Endometrial microvascular endothelial cells (primary cell): ENCODE measurements around a stretch of chr14.

DNA sequence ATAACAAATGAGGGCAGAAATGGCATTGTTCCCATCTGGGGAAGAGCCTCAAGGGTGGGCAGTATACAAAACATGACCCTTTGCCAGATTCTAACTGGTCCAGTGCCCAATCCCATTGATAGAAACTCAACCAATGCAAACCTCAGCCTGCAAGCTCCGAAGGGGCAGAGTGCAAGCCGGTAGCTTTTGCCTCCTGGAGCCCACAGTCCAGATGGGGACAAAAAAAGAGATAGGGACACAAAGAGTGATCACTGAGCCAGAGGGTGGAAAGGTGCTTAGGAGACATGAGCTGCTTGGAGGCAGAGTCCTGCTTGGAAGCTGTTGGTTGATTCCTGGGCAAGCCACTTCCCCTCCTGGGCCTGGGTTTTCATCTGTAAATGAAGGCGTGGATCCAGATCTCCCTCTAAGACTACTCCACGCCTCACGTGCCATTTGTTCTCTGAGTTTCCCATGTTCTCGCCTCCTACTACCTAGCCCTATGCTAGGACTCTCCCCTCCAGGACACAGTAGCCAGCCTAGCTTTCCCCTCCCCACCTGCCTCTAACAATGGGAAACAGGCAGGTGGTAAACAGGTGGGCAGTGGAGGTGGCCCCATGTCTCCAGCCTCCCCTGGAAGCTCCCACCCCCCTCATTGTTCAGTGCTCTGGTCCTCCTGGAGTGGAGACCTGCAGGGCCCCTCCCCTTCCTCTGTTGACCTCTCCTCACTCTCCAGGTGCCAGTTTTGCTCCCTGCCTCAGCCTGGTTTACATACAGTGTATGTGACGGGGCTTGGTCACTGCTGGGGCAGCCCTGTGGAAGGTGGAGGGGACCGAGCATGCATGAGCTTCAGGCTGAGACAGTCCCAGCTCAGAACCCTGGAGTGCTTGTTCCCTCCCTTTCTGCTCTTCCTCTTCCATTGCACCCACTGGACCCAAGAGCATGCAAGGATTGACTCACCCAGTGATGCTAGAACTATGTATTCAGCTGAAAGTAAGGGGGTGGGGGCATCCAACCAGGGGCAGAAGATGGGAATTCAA, 3.8 kb downstream of the SERPINA3 start:
- RAMPAGE, long total RNA, result no peak

DNA sequence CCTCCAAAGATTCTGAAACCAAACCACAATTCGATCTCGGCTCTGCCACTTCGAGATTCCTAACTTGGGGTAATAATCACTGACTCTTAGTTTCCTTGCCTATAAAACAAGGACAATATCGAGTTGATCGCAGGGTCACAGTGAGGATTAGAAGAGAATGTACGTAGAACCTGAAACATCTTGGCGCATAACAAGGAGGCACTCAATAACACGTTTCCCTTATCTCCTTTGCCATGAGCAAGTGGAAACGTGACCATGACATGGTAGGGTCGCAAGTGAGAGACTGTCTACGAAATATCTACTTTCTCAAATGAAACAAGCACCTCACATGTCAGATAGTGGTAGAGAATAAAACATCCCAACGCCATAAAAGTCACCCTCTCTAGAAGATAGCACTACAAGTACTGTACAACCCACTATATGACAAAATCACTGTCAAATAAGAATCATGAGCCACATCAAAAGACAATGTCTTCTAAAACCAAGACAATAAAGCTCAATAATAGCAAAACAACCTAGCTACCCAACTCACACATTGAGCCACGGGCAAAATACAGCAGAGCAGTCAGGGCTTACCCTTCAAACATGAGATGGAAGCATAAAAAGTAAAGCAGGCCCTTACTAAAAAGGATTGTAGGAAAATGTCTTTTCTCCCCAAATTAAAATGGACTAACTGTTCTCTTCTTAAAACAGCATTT, 2.1 kb downstream of the DICER1 start:
- RAMPAGE, long total RNA, result no peak

DNA sequence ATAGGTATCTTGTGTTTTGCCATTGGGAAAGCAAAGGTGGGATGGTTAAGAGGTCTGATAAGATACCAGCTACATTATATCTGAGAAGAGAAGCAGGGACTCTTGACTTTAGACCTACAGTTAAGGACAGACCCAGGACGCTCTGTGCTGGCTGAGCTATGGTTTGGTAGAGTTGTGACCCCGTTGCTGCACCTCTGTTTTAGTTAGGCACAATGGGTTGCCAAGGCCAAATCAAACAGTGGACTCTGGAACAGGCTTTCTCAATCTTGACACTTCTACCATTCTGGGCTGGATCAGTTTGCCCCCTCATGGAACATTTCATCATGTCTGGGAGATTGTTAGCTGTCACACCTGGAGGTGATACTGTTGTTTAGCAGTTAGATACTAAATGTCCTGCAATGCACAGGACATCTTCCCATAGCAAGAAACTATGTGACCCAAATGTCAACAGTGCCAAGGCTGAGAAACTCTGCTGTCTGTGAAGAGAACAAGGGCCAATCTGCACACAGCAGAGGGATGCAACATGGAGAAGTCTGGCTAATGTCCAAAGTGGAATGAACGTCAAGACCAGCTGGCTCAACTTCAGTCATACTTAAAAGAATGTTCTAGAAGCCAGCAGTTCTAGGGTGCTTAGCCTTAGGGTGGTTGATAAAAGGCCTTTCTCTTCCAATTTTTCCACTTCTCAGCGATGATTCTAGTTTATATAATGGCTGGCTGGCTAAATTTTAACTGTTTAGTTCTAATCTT, 65.6 kb upstream of the DICER1 start:
- RAMPAGE, long total RNA, result no peak

DNA sequence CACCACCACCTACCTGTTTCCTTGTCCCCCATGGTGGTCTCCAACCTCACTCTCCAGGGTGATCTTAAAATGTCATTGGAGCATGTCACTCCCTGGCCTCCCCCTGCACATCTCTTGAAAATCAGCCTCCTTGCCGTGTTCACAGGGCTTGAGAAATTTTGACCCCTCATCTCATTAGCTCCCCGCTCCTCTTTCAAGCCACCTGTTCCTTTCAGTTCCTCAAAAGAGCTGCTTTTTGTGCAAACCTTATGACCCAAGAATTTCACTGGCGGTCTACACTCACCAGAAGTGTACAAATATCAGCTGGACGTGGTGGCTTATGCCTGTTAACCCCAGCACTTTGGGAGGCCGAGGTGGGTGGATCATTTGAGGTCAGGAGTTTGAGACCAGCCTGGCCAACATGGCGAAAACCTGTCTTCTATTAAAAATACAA, 8.1 kb upstream of the CLMN start:
- RAMPAGE, long total RNA, result no peak

- RAMPAGE, long total RNA, result no peak
These were observed 20.5 kb upstream of the CLMN start for GRCh38 chr14:95340047-95340705.

DNA sequence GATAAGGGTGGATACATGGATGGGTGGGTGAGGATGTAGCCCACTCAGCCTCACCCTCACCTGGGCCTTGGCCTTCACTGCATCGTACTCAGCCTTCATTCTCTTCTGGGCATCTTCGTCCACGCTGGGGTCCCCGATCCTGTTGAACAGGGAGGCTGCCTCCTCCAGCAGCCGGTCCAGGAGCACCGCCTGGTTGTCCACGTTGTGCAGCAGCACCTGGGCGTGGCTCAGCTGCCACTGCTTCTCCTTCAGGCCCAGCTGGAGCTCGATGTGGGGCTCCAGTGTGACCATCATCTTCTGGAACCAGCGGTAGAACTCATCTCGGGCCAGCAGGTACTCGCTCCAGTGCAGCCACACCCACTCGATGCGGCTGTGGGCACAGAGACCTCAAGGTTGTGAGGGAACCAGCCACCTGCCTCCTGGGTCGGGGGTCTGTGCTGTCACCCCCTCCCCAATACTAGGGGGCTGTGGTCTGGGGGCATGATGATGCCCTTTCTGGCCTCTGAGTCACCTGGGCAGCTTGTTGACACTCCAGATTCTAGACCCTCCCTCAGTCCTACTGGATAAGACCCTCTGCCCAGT, 50.5 kb downstream of the SYNE3 start:
- RAMPAGE, long total RNA, result no peak

- RAMPAGE, long total RNA, result no peak
These were observed 19.0 kb downstream of the SYNE3 start for GRCh38 chr14:95497549-95497748.

GRCh38 chr14:95557334-95557676, 22.5 kb downstream of the GLRX5 start:
- RAMPAGE, long total RNA, result no peak

GRCh38 chr14:96095629-96096385, 56.6 kb downstream of the C14orf132 start:
- RAMPAGE, long total RNA, result no peak

- RAMPAGE, long total RNA, result no peak
These were observed 15.2 kb upstream of the BDKRB2 start for GRCh38 chr14:96189313-96189941.

DNA sequence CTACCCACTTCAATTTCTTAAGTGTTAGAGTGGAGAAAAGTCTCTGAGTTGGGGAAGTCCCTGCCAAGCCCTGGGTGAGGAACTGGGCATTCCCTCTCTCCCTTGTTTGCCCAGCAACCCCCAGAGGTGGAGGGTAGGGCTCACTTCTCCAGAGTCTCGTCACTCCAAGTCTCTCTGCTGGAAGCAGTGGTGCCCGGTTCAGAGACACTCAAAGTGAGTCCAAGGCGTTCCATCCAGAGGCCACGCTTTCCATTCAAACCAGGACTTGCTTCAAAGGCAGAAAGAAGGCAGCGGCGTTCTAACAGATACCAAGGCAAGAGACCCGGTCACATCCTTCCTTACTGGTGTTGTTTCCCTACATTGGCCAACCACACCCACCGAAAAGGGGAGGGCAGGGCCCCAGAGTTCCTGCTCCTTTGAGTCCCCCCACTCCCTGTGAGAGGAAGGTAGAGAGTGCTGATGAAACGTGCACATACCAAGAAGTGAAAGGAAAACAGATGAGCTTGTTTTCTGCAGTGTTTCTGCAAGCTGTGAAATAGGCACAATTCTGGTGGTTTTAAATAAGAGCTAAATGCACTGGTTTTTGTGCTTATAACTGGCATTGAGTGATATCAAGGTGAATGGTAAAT, 6.0 kb upstream of the BDKRB2 start:
- RAMPAGE, long total RNA, result no peak

GRCh38 chr14:96282189-96282814, 26.3 kb downstream of the BDKRB1 start:
- RAMPAGE, long total RNA, result no peak

- RAMPAGE, long total RNA, result no peak
These were observed 1.3 kb downstream of the ATG2B start for GRCh38 chr14:96361714-96362381.

DNA sequence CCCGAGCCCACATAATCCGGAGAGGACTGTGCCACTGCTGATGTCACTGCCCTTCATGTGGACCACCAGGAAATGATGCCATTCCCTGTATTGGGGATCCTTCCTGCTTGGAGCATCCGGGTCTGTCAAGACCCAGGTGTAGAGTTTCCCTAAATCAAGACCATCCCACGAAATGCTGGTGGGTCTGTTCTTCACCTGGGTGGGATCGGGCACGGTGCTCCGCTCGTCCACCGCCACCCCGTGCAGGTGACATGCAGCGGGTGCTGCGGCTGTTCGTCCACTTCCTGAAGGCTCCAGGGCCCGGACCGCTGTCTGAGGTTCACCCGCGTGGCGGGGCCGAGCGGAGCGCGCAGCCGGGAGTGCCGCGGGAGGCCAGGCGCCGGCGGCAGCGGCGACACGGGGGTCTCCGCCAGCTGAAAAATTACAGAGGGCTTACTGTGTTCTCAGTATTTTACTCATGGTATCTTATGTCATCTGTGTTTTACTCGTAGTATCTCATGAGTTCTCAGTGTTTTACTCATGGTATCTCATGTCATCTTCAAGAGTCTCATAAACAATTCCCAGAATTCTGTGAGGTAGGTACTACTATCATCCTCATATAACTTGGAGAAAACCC, 32.1 kb downstream of the AK7 start:
- RAMPAGE, long total RNA, result no peak

GRCh38 chr14:96461914-96462672, 40.1 kb upstream of the PAPOLA start:
- RAMPAGE, long total RNA, result no peak

DNA sequence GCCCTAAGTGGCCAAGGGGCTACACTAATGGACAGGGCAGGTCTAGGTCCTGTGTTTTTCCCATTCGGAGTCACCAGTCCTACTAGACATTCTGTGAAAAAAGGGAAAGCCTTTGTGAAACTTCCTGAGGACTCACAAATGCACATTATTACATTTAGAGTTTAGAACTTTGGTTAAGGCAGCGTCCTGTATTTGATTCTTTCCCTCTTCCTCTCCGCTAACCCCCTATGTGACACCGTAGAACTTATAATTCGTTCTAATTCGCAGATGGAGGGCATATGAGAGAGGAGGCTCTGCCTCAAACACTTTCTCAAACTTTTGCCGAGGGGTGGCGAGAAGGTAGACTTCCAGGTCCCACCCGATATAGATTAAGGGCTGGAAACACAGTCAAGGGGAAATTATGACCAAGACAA, 1.0 kb upstream of the PAPOLA start:
- RAMPAGE, long total RNA, result no peak

DNA sequence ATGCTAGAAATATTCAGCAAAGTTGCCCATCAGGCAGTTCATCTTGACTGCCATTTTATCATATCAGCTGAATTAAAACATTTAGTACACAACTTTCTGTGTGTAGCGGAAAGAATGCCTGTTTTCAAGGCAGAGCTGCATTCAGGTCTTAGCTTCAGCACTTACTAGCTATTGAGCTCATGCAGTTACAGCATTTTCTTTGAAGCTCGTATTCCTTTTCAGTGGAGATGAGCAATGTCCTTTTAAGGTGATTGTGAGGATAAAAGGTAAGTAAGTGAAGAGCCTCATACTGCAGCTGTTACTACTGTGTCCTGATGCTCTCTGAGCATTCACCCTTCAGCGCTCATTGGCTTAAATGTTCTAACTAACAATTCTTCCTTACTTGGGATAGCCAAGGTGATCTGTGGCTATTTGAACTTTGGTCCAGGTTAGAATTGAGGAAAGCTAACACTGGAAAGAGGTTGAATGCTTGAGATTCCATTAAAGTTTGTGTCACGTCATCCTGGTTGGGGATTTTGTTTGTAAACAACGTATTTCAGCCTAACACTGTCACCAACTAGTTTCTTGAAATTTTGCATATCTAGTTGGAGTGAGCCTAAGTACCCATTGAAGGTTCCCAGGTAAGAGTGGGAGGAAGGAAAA, 71.4 kb downstream of the PAPOLA start:
- RAMPAGE, long total RNA, result no peak

DNA sequence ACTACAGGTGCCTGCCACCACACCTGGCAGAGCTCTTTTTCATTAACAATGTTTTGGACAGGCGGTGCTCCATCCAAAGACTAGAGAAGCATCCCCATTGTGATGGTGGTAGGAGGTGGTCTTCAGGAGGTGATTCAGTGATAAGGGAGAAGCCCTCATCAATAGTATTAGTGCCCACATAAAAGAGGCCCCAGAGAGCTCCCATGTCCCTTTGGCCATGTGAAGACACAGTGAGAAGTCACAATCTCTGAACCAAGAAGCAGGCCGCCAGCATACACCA, 920.4 kb downstream of the BCL11B start:
- RAMPAGE, long total RNA, result no peak

DNA sequence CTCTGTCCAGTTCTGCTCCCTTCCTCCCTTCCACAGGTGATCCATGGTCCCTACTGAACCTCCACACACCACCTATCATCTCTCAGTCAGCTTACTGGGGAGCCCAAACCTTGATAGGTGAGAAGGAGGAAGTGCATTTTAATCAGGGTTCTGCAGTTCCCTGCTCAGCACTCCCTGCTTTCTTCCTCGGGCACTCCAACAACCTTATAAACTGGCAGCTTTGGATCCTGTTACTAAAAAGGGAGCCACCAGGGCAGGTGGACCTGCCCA, 664.6 kb downstream of the BCL11B start:
- RAMPAGE, long total RNA, result no peak

GRCh38 chr14:98926130-98926604, 345.8 kb downstream of the BCL11B start:
- RAMPAGE, long total RNA, result no peak